Measurements from ENCODE around the genes MAGEB18, MAGEB10, DCAF8L1, MAGEB4 and DYNLT3.

GRCh38 chrX:25016909-25017455 lies 1.2 kb upstream of the ARX start:
- PRO-cap = no peak

DNA sequence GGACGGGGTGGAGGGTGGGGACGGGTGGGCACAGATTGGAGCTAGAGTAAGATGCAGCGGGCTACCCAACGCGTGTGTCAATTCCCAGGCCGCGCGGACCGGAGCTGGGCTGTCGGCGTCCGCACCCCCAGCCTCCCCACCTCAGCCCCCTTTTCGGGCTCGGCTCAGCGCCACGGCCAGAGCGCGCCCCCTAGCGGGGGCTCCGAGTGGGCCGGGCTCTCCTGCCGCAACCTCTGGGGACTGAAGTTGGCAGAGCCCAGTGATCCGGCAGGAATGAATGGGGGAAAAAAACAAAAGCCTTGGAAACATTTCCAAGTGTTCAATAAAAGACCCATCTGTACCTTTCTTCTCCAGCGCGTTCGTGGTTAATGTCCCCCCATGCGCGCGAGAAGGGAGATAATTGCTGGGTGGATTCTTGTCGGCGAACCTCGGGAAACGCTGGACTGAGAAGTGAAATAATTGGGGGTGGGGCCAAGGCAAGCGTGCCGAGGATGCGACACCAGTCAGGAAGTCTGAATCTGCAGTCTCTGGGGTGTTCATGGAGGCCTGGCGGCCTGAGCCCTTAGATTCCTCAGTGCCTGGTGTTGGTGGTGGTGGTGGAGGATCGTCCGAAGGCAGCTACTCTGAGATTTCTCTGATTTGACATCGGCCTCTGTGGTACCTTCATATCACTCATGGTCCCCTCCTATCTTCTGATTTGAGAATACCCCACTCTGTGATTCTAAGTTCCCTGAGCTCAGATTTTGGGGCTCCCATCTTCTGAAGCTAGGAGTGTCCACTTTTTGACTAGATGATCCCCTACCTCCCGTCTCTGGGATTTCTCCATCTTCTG lies 5.3 kb upstream of the ARX start:
- PRO-cap = unidirectional peak, plus-strand start at position 574 of the sequence

- PRO-cap = no peak
These were observed at the start of gene MAGEB18 for GRCh38 chrX:26138249-26138558. Gene MAGEB18 (plus strand): TSS chrX:26138343.

DNA sequence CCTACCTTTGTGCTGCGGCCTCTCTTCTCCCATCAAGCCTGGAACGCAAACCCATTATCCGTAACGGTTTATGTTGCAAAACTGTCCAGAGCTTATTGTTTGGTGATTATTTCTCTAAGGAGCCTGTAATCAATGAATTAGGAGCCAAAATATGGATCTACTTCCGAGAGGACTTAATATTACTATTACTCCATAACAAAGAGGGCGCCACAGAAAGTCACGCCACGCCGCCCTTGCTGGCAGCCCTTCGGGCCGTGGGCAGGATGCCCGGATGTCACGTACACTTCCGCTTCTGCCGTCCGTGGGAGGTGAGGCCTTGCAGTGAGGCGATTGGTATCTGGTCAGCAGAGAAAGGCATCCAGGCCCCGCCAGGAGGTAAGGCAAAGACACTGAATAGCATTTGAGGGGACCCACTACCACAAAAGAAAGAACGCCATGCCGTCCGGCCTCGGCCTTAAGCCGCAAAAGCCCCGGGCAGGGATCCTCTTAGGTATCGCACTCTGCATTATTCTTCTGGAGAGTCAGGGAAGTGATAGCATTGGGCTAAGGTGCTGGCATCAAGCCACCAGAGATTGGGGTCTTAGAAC lies at the start of gene MAGEB10:
Gene MAGEB10, plus strand, starts transcription at position 329 of the 587 bp plus-strand sequence.
- PRO-cap = no peak

DNA sequence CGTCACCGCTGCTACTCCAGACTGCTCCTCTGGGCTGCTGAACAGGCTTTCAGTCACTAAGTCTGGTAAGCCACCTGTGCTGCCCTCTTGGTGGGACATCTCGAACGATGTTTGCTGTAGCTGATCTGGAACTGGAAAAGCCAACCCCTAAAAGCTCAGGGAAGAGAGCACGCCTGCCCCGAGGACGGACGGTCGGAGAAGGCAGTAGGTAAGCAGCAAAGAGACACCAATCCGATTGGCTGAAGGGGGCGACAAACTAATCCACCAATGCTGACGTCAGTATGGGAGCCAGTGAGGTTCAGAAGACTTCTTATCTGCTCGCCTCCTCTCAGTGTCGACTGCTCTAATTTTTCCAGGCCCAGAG lies at the start of gene DCAF8L1:
Gene DCAF8L1, minus strand, starts transcription at position 214 of the 364 bp plus-strand sequence.
- PRO-cap = no peak

GRCh38 chrX:28847154-28847881 lies 260.1 kb downstream of the IL1RAPL1 start:
- PRO-cap = no peak

- PRO-cap = no peak
These were observed at the start of gene MAGEB4 for GRCh38 chrX:30241722-30242243. Gene MAGEB4 (plus strand): TSS chrX:30242000.

DNA sequence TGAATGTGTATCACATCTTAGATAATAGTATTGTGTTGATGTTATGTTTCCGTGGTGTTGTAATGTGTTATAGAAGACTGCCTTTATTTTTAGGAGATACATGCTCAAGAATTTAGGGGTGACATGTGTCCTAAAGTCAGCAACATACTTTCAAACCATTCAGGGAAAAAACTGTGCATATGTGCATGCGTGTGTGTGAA lies 1.5 kb downstream of the TASL start:
- PRO-cap = no peak

DNA sequence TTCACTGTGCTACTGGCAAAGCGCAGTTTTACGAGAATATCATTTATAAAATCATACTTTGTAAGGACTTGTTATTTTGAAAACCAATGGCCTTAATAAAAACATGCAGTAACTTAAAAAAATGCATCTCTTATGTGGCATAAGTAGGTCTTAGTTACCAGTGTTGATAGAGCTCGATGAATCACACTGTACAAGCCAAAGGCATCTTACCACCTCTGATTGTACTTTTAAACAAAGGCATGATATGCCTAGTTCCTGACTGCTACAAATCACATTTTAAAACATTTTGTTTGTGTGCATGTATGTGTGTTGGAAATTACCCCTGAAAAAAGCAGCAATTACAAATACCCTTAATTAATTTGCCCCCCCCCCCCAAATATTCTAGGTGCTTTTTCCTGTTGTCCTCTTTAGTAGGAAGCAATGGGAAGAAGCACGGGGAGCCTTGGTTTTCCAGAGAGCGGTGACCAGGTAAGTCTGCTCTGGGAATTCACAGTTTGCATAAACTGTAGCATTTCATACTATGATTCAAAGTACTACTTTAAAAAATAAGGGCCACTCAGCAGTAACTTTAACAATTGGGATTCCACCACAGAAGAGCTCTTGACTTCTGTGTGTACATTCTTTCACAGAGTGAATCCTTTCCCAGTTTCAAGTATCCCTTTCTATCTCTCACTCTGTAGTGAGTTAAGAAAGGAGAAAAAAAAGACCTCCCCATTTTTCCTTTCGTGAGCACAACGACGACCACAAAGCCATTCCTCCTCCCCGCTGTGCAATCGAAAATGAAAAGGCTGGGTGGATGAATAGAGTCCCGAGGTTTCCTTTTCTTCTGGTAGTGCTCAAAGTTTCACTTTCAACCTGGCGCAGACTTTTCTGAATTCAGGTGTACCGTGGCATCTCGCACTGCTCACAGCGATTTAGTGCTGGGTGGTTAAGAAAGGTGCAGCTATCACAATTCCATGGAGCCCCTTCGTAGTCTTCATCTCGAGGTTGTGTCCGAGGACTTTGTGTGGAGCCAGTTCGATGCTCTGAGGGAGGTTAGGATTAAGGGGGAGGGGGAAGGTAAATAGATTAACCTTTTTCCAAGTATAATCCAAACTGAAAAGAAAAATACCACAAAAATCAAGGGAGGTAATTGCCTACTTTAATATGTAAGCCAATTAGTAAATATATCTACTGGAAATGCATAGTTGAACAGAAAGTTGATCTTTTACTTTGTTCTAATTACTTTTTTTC lies 58.1 kb downstream of the TAB3 start:
- PRO-cap = no peak

DNA sequence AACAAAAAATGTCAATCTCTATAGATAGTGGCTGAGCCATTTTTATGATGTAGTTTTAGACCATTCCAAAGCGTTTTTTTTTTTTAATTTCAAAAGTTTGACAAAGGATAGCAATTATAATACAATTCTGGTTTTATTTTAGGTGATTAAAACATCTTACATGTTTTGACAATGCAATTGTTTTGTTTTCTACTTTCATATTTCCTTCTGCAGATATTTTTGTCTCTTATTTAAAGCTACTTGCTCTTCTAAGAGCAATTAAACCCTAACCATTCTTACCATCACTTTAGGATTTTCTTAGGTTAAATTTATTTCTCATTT lies 605.1 kb upstream of the FTHL17 start:
- PRO-cap = no peak

- PRO-cap = no peak
These were observed 868.3 kb downstream of the DMD start for GRCh38 chrX:32343103-32343323.

- PRO-cap = no peak
These were observed 846.3 kb downstream of the DMD start for GRCh38 chrX:32365006-32365450.

DNA sequence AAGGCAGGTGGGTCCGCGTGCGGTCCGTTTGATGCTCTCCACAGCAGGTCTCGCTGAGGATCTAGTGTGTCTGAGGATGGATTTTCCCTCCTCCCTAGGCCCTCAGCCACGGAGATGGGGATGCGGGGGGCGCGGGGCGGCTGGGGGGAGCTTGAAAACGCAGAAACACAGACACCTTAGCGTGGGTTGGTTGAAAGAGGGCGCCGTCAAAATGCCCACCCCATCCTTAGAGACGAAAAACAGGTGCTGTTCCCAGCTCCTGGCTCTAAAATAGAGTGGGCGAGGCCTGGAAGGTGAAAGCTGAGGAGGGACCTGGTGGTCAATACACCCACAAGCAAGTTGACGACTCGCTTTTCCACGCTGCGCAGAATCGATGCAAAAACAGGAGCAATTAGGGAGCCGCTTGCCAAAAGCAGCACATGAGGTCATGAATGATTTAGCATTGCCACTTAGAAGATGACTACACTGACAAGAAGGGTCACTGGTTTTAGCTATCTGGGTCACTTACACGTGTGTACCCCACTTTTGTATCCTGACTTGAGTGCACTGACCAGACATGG lies 405.4 kb downstream of the FAM47A start:
- PRO-cap = no peak

DNA sequence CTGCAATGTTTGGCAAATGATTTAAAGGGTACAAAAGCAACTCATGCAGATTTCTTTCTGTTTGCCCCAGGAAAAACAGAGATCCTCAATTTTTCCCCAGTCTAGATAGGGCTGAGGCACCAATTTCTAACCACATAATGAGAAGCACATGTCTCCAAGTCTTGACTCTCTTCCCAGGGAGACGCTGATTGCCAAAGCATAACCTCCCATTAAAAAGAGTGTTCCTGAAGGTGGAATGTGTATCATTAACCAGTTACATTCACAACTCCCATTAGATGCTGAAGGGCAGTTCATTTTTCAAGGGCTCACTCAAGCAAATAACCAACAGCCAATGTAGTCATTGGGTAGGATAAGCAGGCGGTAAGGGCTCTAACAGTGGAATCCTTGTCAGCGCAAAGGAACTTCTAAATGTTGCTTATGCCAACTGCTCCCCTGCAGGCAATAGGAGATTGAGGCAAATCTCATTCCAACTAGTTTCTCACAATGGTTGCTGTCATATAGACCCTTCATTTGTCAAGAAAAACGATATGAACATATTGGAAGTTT lies 27.5 kb downstream of the TMEM47 start:
- PRO-cap = no peak

DNA sequence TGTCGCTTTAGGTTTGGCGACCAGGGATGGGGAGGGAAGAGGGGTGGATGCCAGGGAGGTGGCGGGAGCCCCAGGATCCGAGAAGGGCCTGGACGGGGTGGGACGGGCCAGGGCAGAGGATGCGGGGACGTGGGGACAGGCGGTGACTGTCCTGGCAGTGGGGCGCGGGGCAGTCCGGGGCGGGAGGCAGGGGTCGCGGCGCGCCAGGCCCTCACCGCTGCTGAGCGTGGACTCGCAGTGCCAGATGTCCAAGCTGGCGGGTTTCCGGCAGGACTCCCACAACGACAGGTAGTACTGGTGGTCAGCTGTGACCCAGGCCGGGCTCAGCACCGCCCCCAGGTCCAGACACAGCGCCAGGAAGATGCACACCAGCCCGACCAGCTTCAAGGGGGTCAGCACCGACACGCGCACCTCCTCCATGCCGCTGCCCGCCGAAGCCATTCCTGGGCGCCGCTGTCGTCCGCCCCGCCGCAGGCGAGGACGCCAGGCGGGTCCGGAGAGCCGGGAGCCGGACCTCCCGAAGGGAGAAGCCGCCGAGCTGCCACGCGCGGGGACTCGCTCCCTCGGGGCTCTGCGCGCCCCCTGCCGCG lies 401 bp downstream of the TMEM47 start:
- PRO-cap = bidirectional peak, plus-strand start at position 477 of the sequence, minus-strand start at position 495 of the sequence

DNA sequence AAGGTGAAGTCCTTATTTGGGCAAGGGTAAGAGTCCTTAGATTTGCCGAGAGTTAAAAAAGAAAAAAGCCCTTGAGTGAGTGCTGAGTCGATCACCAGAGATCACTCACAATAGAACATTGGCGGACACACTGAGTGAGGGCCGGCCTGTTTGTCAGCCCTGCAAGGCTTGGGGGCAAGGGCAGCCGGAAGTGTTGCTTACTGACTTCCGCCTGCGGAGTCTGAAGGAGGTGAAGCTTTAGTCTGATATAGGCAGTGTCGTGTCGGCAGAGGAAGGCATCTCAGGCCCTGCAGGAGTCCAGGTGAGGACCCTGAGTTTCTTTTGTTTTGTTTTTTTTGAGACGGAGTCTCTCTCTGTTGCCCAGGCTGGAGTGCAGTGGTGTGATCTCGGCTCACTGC lies 409 bp downstream of the MAGEB16 start:
- PRO-cap = no peak

- PRO-cap = no peak
These were observed 50.1 kb upstream of the FAM47C start for GRCh38 chrX:36957860-36958624.

GRCh38 chrX:36962892-36963936 lies 45.0 kb upstream of the FAM47C start:
- PRO-cap = no peak

- PRO-cap = no peak
These were observed 22.8 kb upstream of the FAM47C start for GRCh38 chrX:36985330-36985792.

DNA sequence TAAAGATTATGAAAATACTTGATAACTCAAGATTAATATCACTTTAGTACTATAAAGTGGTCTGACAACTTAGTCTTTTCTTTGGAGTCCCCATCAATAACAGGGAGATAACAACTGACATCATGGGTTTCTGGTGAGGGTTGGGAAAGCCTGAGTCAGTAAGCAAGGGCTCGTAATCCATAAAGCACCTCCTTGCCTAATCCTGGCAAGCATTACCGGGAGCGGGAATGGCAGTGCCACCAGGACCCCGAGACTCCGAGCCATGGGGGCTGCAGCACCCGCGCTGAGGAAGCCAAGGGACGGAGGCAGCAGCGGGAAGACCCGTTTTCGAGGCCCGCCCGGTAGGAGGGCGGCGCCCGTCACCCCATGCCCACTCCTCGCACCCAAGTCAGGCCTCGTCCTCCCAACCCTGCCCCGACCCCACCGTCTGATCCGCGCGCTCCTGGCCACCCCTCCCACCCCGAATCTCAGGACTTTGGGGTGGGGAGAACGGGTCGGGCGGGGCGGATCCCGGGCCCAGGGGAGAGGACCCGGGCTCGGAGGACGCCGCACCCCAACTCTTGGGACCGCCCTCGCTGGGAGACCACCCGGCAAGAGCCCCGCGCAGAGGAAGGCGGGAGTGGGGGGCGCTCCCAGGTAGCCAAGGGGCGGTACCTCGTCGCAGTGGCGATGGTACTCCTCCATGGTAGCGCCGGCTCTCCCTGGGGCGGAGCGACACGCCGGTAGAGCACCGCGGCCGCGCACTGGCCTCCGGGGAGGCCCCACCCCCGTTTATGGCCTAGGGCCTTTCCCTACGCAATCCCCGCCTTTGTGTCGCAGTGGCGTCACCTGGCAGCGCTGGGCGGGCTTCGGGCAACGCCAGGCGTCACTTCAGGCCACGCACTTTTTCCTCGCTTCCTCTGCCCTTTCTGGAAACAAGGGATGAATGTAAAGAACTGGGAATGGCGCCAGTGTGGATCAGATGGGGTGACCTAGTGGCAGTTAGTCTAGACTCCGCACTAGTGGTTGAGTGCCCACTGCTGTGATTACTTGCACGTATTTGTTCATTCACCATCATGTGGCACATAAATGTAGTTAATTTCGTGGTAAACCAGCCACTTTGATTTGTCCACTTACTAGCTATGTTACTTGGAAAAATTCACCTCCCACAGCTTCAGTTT lies at the start of gene DYNLT3:
Gene DYNLT3, minus strand, starts transcription at position 745 of the 1,160 bp plus-strand sequence.
- PRO-cap = unidirectional peak, plus-strand start at position 93 of the sequence; unidirectional peak, plus-strand start at position 158 of the sequence; bidirectional peak, plus-strand start at position 290 of the sequence, minus-strand start at position 264 of the sequence; bidirectional peak, plus-strand start at position 930 of the sequence, minus-strand start at position 700 of the sequence